ENCODE measurements around a stretch of chr1.

DNA sequence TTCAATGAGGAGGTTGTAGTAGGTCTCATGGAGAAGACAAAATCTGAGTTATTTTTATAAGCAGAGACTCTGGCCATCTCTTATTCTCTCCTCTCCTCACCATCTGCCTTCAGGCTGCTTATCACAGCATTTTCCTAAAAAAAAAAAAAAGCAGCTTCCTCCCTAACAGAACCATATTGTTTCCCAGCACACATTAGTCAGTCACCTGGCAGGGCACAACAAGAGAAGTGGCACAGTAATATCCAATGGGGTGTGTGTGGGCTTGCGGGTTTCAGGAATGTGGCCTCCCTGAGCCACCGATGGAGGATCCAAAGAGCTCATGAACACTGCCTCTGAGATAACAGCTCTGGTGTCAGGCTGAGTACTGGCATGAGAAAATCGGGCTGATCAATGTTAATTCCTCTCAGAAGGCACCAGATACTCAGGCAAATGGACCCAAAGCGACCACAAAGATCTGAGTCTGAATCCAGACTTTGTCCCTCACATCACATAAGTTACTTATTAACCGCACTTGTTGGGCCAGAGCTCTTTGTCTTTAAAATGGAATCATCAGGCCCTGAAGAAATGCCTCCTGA lies 2.2 kb upstream of the LYPD8 start:
- RRBS: no CpG with 5 or more reads among the region's 5 CpGs
CAGE:
- cytosol, long polyA plus RNA: no peak
- long polyA plus RNA: no peak
- nucleus, long polyA plus RNA: no peak

GRCh38 chr1:248852608-248853692 lies 5.9 kb downstream of the ZNF692 start:
- RRBS: no CpG with 5 or more reads among the region's 10 CpGs
CAGE:
- cytosol, long polyA plus RNA: no peak
- long polyA plus RNA: no peak
- nucleus, long polyA plus RNA: start-site peak on the minus strand at chr1:248852743-248853111, 28 and 18 reads in 2 replicates

DNA sequence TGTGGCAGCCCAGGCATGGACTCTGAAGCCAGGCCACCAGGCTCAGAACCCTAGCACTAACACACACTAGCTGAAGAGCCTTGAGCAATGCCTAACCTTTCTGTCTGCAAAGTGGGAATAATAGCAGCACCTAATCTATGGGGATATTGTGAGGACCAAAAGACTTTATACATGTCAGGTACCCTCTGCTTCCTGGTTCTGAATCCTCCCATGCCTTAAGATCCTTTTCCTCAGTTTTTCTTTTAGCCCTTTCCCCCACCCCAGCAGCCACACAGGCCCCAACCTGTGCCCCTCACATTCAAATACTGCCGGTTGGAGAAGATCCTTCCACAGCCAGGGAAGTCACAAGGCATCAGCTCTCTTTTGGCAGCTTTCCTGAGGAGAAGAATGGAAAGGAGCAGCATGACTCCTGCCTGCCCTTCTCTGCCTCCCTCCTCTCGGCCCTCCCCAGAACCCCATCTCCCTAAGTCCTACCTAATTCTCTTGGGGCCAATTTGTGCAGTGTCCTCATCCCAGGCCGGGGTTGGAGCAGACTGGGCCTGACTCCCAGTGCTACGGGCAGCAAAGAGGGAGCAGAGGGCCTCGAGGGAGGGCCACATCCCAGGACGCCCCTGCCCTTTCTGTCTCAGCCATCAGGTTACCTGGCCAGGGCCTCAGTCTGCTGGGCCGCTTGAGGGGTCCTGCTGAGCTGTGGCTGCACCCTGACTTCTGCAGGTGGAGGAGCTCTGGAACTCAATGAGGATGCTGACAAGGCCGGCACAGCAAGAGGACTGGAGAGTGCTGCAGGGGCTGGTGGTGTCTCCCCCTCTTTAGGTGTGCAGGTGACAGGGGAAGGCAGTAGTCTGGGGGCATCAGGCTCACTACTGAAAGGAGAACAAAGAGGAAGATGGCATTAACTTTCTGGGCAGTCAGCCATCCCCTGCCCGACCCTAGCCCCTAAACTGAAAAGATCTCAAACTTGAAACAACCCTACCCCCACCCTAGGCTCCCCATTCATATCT lies 3.5 kb downstream of the ZNF692 start:
- RRBS: no CpG with 5 or more reads among the region's 9 CpGs
CAGE:
- cytosol, long polyA plus RNA: no peak
- long polyA plus RNA: no peak
- nucleus, long polyA plus RNA: no peak

DNA sequence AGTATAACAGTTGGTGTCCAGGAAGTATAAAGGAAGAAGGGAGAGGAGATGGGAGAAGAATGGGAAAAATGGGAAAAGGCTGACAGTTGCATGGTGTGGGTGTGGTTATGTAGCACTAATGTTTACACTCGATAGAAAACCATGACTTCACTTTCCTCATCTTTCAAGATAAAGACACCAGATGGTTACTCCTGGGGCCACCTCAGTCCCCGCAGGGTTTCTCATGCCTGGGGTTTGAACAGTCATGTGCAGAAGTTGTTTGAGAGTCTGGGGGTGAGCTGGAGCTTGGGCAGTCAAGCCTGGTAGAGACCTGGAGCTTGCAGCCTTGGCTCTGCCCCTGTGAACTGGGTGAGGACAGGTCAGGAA lies 7.9 kb downstream of the PGBD2 start:
- RRBS: no CpG with 5 or more reads among the region's 2 CpGs
CAGE:
- cytosol, long polyA plus RNA: no peak
- long polyA plus RNA: no peak
- nucleus, long polyA plus RNA: no peak